Parietal lobe (tissue), 2 donors: ENCODE data around the genes CDCP1 and LARS2.

GRCh38 chr3:45144209-45144652, 1.9 kb downstream of the CDCP1 start:
- RAMPAGE, long total RNA = no peak

DNA sequence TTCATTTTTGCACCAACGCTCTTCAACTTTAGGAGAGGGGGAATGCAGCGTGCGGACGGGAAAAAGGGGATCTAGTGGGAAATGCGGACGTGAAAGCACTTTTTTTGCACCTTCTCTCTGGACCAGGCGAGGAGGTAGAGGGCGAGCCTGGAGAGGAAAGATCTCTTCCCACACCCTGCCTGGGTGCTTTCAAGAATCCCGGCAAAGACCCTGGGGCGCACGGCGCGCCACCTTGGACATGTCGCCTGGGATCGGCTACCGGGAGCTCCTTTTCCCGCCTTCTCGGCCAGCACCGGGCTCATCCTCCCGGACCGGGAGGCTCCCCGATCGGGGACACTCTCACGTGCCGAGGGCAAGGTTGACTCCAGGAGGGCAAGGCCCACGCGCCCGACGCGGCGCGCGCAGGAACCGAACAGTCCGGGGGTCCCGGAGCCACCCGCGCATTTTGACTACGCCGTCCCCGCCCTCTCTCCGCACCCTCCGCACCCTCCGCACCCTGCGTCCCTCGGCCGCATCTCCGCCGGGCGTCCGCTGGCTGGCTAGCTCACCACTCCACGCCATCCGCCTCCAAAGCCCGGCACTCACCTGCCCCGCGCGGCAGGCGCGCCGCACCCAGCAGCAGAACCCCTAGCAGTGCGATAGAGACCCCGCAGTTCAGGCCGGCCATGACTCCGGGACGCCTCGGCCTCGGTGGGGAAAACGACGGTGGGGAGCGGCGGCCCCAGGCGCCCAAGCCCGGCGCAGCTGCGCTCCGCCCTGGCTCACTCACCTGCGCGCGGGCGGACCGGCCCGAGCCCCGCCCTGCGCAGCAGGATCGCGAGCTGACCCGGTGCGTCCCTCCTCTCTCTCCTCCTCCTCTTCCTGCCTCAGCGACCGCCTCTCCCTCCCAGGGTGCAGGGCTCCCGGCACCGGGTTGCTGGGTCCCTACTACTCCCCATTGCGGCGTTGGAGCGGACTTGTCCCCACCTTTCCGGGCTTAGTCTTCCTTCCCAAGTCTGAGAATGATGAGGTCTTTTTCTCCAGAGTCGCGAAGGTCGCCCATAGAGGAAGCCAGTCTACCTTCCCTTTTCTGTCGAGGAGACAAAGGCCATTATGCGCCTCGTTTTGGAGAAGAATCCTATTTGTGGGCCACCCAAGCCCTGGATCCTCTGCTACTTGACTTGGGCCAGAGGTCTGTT, at the start of gene CDCP1:
Gene CDCP1, minus strand, starts transcription at position 758 of the 1,178 bp plus-strand sequence.
- RAMPAGE, long total RNA = no peak

GRCh38 chr3:45224741-45225521, 1.2 kb downstream of the TMEM158 start:
- RAMPAGE, long total RNA = no peak

DNA sequence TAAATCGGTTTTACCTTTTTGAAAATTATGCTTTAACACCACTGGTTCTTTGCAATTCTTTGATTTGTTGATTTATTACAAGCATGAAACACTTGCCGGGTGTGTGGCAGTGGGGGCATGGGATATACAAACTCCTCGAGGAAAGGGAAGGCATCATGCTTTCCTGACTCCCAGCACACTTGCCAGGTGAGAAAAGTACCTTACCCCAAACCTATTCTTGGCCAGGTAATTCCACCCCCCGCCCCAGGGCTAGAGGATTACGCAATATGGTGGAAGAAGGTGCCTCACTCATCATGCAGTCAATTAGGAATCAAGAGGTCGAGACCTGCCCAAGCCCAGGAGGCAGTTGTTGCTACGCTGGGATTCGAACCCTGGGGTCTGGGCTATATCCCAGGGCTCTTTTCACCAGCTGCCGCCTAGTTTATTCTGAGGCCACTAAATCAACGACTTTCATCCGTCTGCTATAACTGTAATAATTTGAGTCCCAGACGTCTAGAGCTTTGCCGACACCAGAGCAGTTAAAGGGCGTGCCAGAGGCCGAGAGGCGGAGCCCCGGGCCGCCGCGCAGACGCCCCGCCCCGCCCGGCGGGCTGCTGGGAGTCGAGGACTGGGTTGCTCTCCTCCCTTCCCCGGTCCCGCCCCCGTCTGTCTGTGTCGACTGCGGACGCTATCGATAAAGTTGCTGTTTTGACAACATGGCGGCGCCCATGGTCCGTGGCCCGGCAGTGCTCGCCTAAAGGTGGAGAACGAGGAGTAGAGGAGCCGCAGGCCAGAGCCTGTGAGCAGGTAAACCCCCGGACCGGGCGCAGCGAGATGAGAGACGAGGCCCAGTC, at the start of gene LARS2:
Gene LARS2, plus strand, starts transcription at position 682 of the 833 bp plus-strand sequence.
- RAMPAGE, long total RNA = no peak

DNA sequence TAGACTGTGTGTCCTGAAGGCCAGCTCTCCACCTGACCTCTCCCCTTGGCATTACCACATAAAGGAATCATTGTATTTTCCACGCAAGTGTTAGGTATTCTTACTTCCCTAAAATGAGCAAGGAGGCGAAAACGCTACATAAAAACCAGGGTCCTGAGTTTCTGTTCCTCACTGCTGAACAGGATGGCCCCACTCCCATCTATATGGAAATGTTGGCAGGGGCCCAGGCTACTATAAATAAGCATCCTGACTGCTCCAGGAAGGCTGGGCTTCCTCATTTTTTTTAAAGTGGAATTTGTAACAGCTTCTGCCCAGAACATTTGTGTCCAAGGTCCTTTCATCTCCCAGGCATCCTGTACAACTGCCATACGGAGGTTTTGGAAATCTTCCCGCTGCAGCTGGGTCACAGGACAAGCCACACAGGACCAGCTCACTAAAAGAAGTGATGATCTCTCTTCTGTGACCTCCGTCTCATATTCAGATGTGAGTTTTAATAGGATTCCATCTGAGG, 56.5 kb upstream of the LIMD1 start:
- RAMPAGE, long total RNA = no peak

GRCh38 chr3:45559812-45560242, 34.7 kb upstream of the LIMD1 start:
- RAMPAGE, long total RNA = no peak

DNA sequence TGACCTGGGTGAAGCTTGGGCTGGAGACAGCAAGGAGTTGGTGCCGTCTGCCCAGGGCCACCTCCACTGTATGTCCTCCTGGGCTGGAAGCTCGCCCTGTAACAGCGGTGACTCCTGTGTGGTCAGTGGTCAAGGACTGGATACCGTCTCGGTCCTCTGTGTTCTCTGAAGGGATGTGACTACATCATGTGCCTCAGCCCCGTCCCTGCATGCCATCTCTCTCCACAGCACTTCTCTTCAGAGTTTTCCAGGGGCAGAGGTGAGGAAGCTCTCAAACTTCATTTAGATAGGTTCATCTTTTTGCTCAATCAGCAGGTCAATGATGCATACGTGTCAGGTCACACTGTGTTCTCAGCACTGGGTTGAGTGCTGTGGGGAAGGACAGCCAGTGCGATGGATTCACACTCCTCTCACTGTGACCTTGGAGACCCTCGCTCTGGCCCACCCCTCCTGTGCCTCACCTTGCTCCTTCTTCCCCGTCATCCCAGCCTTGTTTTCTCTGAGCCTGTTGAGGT, 9.6 kb downstream of the LIMD1 start:
- RAMPAGE, long total RNA = no peak

GRCh38 chr3:45920430-45920803, 22.8 kb upstream of the CXCR6 start:
- RAMPAGE, long total RNA = no peak

- RAMPAGE, long total RNA = no peak
Measured at GRCh38 chr3:45943616-45943880, 284 bp downstream of the CXCR6 start.

- RAMPAGE, long total RNA = no peak
Measured at GRCh38 chr3:45945256-45945642, 2.0 kb downstream of the CXCR6 start.

DNA sequence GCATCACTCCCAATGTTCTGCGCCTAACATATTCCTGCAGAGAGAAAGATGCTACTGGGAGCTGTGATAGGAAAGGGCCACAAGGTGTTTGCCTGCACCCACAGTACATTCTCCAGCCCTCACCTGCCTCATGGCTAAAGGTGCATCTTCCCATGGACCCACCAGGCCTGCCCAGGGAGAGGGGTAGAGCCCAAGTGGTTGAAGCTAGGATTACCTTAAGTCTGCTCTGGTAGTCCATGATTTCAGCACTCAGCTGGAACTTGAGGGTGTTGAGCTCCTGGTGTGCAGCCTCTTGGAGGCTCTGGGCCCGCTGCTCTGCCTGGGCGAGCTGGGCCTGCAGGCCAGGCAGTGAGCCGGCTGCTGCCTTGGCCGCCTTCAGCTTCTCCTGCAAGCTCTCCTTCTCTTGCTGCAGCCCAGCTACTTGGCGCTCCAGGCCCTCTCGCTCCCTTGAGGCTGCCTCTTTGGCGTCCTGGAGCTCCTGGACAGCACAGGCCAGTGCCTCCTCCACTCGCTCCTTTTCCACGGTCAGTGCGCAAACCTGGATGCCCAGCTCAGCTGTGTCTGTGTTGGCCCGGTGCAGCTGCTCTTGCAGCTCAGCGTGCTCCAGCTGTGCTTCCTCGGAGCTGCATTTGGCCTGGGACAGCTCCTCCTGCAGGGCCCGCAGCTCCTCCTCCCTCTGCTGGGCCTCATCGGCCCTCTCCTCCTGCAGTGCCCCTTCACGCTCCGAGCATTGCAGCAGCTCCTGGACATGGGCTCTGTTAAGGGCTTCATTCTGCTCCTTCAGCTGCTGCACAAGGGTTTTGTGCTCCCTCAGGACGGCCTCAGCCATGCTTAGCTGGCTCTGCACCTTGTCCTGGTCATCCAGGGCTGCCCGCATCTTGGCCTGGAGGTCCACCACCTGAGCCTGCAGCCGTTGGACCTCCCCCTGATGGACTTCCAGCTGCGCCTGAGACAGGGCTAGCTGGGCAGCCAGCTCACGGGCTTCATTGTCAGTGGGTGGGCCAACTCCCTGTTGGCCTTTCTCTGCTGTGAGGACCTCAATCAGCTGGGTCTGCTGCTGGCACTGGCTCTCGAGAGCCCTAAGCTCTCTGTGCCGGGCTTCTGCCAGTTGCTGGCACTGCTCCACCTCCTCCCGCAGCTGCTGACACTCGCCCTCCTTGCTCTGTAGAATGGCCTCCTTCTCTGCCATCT, 23.2 kb downstream of the CXCR6 start:
- RAMPAGE, long total RNA = no peak

GRCh38 chr3:45988365-45988763, 7.3 kb downstream of the FYCO1 start:
- RAMPAGE, long total RNA = no peak

DNA sequence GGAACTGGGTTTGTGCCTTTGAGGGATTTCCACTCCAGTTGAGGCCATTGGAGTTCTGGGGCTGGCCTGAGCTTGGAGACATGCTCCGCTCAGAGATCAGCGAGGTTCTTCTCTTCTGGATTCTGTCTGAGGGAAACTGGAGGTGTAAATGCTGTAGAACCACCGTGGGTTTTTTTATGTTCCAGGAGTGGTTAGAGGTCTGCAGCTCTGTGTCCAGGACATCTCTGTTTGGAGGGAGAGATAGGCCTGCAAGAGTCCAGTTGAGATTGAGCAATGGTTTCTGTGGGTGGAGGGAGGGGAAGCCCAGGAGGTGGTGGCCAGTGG, 9.7 kb downstream of the XCR1 start:
- RAMPAGE, long total RNA = no peak

DNA sequence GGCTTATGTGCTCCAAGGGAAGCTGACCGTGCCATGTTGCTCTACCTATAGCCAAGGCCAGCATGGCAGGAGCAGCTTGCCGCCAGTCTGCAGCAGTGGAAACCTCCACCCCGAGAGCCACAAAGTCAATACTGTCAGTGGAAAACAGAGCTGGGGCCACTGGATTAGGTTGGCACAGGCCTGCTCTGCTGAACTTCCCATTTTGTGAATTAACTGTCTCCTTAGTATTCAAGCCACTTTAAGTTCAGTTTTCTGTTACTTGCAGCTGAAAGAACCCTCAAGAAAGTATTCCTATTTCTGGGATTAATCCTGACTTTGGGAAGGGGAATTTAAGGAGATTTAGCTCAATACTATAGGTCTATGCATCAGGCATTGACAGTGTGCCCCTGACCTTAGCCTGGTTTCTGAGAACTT, 63.8 kb upstream of the XCR1 start:
- RAMPAGE, long total RNA = no peak

DNA sequence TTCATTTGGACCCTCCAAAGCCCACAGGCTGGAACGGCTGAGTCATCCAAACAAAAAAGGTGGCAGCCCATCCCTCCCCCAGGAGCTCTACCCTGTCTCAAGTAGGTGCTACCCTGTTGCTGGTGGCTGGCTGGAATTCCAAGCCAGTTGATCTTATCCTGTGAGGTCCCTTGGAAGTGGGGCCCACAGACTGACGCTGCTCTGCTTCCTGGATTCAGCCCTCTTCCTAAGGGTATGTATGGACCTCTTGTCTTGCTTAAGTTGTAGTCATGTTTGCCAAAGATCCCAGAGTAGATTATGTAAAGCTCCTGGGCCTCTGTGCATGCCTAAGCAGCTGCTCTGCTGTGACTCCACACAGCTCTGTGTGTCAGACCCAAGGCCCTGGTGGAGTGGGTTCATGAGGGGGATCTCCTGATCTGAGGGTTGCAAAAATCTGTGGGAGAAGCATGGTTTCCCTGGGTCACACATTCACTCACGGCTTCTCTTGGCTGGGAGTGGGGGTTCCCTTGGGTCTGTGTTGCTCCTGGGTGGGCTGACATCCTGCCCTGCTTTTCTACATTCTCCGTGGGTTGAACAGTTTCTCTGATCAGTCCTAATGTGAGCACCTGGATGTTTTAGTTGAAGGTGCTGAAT, 44.4 kb downstream of the CCR1 start:
- RAMPAGE, long total RNA = no peak

DNA sequence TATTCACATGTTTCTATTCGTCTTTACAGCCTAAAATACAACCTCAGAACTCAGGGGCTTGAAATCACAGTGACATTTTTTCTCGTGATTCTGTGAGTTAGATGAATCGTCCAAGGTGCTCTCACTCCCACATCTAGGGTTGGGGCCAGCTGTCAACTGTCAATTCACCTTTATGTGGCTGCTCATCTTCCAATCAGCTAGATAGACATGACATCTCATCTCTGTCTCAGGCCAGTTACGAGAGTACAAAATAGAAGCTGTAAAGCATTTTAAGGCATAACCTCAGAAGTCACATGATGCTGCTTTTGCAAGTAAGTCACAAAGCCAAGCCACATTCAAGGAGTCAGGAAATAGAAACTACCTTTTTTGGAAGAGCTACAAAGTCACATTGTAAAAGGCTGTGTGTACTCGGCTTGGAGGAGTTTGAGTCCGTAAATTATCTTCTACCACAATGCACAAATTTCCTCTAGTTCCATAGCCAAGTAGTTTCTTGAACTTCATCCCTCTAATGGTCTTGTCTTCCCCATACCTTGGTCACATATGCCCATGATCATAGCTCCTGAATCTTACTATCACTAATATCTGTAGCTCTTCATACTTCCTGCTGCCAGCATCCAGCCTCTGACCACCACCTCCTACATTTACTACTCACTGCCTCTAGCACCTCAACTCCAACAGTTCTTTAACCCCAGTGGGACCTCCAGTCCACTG, 5.2 kb upstream of the CCR1 start:
- RAMPAGE, long total RNA = no peak

DNA sequence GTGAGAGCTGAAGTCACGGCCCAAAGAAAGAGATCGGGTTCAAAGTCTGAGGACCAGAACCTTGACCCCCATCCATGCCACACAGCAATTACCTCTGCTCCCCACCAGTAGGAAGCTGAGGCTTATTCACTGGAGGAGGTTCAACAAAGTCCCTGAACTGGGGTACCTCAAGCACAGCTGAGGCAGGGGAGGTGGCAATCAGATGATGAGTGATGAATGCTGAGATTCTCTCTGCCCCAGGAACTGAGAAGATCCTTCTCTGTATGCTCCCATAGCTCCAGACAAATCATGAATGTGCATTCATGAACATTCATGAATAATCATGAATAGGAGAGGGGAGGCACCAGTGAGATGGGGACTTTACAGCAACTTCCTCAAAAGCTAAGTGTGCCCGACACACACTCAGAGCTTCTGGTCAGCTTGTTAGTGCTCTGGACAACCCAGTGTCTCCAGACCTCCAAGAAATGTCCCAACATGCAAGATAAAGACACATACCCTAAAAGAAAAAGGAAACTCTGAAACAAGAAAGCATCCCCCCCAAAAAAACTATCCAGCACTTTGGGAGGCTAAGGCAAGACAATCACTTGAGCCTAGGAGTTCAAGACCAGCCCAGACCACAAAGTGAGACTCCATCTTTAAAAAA, 24.3 kb downstream of the LRRC2 start:
- RAMPAGE, long total RNA = no peak

DNA sequence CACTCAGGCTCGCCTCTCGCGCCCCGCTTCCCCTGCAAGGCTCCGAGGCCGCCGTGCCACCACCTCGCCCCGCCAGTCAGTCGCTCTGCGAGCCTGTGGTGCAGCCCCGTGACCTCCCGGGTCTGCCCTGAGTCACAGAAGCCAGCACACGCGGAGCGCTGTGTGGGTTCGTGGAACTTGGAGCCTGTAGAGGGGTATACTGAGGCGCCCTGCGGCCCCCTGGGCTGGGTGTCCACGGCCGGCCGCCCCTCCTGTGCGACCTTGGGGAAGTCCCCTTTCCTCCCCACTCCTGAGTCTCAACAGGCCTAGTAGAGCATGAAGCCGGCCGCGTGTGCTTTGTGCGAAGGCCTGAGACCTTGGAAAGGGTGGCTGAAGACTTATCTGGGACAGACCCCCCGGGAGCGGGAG, 495 bp upstream of the ALS2CL start:
- RAMPAGE, long total RNA = no peak

- RAMPAGE, long total RNA = no peak
Measured at GRCh38 chr3:46696656-46696990, 3.1 kb upstream of the ALS2CL start.

DNA sequence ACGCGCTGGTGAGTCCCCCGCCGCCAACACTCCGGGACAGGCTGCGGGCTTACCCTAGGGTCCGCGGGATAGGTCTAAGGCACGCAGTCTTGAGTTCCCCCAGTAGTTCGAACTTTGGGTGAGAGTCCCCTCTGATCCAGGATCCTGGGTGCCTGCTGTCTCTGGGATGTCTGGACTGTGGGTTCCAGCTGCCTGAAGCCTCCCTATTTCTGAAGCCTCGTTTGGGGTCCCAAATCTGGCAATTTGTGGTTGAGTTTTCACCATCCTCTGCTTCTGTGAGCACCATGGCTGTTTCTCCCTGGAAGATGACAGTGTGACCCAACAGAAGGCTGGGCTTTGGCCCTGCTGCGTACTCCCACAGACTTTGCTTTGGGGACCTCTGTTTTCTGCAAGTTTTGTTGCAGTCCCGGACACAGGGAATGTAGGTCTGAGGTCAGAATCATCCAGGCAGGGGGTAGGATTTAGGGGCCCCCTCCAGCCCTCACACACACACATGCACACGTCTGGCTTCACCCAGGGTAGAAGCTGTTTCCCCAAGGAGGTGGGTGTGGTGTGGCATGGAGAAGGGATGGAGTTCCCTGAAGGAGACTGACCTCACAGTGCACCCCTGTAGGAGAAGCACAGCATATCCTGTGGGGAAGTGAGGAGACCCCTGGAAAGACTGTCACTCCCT, 6.2 kb downstream of the PTH1R start:
- RAMPAGE, long total RNA = no peak